Endodermal cell (in vitro differentiated cells): ENCODE data around the genes CCL4, TBC1D3B, TBC1D3G and DHRS11.

- PRO-cap: no peak
These were observed 798 bp upstream of the PEX12 start for GRCh38 chr17:35579135-35579602.

- PRO-cap: no peak
These were observed 14.2 kb upstream of the RASL10B start for GRCh38 chr17:35716909-35717985.

DNA sequence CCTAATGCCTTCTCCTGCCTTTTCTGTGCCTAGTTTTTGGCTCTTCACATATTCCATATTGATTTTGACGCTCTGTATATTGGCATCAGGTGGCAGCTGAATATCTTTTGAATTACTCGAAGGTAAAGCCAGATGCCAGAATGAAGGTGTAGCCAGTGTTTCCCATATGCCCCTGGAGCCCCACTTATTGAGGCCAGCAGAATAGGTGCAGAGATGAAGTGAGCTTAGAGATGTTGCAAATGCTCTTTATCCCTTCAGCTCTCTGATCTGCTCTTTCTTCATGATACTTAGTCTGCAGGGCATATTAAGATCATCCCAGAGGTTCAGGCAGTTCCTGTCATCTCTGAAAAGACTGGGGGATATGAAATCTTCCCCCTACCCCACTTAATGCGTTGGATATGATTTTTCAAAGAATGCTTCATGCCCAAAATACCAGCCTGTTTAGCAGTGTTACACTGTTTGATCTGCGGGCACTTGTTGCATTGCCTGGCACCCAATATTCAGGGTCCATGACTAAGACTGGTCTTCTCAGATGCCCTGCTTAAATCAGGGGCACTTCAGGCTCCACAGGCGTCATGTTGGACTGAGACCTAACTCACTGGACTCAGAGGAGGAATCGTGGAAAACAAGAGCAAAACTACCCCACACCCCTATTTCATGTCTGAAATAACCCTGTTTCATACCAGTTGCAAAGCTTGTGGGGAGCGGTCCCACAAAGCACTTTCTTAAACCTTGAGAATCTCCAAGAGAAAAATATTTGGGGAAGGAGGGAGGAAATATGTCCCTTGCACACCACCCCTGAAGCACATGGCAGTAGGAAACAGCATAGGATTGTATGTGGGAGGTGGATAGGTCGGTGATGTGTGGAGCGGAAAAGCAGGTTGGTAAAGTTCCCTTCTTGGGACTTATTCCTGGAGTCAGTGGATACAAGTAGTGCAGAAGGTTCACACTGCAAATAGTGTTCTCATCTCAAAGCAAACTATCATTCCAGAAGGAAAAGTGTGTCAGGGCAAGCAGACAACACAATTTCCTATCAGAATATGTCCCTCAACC is 6.3 kb upstream of the RASL10B start:
- PRO-cap: no peak

DNA sequence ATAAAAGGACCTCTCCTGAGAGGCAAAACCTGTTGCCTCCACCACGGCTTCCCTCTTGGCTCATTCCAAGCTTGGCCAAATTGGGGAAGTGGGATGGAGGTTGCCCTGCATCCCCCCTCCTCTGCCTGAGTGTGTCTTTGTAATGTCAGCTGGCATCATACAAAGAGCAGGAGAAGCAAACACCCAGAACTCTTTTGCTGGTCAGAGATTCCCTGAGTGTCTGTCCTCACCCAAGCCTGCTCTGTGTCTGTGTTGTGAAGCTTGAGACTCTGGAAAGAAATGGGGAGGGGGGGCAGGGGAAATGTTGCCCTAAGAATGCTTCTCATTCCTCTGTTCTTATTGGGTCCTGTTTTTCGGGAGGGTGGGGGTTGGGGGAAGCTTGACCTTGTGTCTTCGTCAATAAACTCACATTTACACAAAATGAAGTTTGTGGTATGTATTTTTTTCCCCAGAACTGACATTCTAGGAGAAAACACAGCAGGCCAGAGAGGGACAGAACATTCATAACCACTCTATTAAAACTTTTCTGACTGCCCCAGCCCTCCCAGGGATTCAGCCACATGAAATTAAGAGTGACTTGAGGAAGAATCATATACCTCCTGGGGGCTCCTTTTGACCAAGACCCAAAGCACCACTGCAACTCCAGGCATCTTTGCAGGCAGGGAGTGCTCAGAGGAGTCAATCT is 5.3 kb upstream of the RASL10B start:
- PRO-cap: no peak

DNA sequence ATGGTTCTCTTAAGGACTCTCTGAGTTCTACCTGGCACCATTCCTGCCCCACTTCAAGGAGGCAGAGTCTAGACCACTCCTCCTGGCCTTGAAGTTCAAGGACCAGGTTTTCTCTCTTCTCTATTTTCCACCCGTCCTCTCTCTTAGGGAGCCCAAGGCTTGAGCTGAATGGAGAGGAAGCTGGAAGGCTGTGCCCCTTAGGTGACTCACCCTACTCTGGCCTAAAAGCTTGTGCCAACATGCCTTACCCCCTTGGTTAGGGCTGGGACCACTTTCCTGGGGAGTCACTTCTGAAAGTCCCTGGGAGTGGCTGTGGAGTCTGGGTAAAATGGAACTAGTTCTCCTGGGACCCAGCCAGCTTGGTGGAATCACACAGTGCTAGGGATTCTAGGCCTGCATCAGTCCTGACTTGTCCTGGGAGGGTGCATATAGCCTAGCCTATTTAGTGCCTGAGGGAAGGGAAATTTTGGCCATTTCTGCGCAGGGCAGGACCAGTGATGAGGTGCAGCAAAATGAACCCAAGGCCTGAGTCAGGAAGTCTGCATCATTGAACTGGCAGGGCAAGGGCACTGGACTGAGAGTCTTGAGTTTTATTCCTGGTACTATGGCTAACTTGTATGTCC is 10.6 kb downstream of the MMP28 start:
- PRO-cap: no peak

- PRO-cap: no peak
These were observed 8.4 kb downstream of the MMP28 start for GRCh38 chr17:35786798-35787611.

DNA sequence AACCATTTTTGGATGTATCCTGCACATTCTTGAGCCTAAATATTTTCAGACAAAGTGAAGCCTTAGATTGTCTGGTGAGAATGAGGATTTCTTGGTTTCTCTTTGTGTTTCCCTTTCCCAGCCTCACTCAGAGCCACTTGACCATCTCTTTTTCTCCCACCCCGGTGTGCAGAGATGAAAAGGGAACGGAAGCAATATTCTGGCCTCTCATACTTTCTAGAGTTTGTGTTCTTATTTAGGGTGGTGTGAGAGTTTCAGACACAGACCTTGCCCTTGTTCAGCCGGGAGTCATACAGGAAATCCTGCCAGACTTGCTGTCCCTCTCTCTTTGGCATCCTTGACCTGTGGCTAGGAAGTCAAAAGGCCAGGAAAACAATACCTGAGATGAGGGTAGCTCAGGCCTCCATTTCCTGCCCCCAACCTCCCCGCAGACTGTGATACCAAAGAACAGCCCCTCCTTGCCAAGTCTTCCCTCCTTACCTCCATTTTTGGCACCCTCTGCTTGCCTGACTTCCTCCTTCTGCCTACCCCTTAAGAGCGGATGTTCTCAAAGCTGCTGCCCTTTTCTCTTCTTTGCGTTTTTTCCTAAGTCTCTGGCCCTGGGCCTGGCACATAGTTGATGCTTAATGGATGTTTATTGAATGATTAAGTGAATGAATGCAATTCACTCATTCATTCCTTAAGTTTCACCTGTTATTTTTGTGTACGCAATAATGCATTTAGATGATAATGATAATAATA is 4.7 kb downstream of the CCL5 start:
- PRO-cap: no peak

DNA sequence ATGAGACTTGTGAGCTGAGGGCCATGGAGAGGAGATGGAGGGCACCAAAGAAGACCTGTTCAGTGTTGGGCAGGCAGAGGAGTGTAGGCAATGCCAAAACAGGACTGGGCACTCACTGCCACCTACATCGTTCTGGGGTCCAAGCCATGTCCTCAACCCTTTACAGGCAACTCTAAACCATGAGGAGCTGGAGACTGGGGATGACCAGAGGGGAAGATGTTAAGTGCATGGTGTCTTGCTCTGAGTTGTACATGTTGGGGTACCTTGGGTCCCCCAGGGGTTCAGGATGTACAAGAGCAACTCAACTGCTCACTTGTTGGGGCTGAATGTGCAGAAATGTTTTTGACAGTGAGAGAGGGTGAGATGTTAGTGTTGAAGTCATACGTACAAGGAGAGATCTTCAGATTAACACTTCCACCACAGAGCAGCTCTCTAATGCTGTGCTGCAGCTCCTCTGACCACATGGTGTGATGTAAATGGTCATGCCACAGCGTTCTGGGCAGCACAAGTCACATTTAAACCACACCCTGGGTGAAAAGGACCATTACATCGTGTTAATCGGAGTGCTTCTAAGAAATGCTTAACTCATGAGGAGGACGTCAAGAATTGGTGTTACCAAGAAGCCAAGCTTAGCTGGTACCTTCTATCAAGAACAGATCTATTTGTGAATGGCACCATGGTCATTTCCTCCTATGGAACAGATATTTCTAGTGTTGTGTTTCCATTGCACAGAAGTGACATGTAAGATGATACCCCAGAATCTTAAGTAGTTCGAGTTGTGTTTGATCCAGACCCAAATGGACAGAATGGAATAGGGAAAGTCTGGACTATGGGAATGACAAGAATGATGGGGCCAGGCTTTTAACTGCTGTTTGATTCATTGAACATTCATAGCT is 2.5 kb downstream of the CCL18 start:
- PRO-cap: no peak

GRCh38 chr17:36082269-36083051 is 7.5 kb downstream of the CCL3 start:
- PRO-cap: no peak

DNA sequence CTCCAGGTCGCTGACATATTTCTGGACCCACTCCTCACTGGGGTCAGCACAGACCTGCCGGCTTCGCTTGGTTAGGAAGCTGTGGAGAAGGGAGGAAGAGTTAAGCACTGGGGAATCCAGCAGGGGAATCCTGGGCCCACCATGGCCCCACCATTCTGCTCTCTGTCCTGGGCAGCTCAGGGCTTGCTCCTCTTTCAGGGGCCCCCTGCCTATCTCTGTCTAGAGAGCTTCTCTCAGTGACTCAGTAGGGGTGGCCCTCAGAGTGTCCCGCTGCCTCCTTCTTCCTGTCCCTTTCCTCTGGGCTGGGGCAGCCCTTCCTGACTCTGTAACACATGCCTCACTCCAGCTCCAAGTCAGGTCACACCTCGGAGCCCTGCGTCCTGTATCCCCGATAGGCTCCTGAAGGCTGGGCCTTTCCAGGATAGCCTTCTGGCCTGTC is 1.2 kb downstream of the CCL3 start:
- PRO-cap: no peak

DNA sequence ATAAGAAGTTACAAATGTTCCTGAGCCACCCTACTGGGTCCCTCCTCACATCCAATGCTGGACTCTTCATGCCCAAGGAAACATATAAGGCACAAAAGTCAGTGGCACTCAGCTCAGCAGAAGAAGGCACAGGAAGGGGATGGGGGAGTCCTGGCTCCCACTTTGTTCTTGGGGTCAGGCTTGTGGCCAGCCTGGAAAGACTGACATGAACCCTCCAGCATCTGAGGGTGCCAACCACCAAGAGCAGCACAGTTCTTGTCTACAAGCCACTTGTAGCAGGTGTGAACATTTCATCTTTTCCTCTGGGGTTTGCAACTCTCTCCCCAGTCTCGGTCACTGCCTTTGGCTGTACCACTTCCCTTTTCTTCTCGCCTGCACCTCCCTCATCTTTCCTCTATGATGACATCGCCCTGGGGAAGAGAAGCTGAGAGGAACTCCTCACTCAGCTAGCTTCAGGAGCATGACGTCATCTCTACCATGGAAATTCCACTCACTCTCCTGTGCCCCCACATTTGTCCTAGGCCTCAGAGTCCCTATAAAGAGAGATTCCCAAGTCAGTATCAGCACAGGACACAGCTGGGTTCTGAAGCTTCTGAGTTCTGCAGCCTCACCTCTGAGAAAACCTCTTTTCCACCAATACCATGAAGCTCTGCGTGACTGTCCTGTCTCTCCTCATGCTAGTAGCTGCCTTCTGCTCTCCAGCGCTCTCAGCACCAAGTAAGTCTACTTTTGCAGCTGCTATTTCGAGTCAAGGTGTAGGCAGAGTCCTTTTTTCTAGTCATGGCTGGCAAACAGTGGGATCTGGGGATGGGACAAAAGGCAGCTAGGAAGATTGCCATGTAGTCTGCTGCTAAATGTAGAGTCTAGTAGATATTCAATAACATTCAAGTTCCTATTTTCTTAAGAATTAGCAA is at the start of gene CCL4:
Gene CCL4 (plus strand): TSS at position 563 of the 914 bp plus-strand sequence.
- PRO-cap: no peak

DNA sequence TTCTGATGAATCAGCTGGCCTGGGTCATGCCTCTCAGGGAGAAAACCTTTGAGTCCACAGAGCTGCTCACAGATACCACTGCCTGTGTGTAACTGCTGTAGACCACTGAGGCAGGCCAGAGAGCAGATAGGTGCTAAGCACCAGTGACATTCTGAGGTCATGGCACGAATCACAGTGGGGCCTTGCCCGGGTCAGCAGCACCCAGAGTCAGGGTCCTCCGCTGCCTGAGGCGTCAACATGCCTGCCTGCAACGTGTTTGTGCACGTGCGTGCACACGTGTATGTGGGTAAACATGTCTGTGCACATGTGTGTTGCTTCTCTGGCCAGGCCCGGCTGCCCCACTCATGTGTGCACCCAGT is at the start of gene TBC1D3B:
Gene TBC1D3B (minus strand): TSS at position 153 of the 359 bp plus-strand sequence.
- PRO-cap: no peak

DNA sequence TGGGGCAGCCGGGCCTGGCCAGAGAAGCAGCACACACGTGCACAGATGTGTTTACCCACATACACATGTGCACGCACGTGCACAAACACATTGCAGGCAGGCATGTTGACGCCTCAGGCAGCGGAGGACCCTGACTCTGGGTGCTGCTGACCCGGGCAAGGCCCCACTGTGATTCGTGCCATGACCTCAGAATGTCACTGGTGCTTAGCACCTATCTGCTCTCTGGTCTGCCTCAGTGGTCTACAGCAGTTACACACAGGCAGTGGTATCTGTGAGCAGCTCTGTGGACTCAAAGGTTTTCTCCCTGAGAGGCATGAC is at the start of gene TBC1D3G:
Gene TBC1D3G (plus strand): TSS at position 247 of the 318 bp plus-strand sequence.
- PRO-cap: no peak

DNA sequence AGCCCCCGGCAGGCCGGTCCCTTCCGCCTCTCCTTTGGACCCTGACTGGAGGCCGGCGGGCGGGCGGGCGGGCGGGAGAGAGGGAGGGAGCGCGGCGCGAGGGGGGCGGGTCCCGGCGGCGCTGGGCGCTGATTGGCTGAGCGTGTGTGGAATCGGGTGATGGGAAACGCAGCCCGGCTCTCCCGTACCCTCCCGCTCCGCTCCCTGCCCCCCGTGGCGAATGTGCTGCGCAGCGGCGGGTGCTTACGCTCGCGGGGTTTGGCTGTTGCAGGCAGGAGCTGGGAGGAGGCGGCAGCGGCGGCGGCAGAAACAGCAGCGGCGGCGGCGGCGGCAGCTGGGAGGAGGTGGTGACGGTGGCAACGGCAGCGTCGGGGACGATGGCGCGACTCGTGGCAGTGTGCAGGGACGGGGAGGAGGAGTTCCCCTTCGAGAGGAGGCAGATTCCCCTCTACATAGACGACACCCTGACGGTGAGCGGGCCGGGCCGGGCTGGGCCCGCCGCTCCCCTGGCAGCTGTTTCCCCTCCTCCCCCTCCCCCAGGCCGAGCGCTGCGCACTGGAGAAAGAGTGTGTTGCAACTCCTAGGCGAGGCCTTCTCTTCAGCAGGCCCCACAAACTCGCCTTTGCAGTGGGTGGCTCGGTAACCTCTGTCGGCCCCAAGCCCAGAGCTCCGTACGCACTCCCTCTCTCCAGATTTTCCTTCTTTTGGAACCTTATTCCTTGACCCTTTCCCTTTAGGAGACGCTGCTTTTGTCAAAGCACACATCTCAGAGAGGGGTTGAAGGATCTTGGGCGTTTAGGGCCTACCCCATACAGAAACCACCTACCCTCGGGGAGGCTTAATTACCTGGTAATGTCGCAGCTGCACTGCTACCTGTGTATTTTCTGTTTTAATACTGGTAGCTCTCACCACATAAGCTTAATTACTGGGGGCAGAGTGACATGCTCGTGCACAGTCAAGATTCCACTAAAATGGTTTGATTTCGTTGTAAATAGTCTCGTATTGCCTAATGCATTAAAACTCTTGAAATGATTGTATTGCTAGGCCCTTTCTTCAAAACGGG is 960 bp downstream of the GGNBP2 start:
- PRO-cap: bidirectional peak, plus-strand start at position 306 of the sequence, minus-strand start at position 47 of the sequence

DNA sequence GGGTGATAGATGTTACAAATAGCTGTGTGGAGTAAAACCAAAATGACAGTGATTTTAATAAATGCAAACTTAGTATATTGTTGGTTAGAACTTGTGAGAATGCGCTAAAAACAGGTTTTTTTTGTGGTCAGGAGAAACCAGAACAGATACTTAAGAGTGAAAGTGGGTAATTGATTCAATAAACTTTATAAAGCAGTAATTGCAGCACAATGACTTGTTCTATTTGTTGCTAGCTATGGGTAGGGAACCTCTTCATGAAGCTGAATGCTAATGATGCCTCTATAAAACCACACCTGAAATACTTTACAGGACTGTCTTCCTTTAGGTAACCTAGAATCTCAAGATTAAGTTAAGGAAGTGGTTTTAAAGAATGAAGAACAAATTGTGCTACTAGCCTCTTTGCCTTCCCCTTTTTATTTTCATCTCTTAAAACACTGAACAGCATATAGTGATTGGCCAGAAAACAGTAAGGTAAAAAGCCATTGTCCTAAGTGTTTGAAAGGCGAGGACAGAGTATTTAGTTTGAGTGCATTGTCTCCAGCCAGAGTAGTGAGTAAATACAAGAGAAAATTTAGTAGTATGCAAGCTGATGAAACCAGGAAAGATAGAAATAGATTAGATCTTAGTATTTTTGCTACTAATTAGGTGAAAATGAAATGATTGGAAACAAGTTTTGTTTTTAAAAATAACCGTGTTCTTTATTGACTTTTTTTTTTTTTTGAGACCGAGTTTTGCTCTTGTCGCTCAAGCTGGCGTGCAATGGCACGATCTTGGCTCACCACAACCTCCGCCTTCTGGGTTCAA is 6.0 kb downstream of the GGNBP2 start:
- PRO-cap: no peak

- PRO-cap: no peak
These were observed 961 bp upstream of the DHRS11 start for GRCh38 chr17:36590559-36591276.

GRCh38 chr17:36591277-36592356 is at the start of gene DHRS11:
Gene DHRS11 (plus strand): TSS chr17:36591879.
- PRO-cap: bidirectional peak, plus-strand start at chr17:36591879, minus-strand start at chr17:36591730

- PRO-cap: no peak
These were observed 40.5 kb downstream of the MRM1 start for GRCh38 chr17:36641641-36642600.

DNA sequence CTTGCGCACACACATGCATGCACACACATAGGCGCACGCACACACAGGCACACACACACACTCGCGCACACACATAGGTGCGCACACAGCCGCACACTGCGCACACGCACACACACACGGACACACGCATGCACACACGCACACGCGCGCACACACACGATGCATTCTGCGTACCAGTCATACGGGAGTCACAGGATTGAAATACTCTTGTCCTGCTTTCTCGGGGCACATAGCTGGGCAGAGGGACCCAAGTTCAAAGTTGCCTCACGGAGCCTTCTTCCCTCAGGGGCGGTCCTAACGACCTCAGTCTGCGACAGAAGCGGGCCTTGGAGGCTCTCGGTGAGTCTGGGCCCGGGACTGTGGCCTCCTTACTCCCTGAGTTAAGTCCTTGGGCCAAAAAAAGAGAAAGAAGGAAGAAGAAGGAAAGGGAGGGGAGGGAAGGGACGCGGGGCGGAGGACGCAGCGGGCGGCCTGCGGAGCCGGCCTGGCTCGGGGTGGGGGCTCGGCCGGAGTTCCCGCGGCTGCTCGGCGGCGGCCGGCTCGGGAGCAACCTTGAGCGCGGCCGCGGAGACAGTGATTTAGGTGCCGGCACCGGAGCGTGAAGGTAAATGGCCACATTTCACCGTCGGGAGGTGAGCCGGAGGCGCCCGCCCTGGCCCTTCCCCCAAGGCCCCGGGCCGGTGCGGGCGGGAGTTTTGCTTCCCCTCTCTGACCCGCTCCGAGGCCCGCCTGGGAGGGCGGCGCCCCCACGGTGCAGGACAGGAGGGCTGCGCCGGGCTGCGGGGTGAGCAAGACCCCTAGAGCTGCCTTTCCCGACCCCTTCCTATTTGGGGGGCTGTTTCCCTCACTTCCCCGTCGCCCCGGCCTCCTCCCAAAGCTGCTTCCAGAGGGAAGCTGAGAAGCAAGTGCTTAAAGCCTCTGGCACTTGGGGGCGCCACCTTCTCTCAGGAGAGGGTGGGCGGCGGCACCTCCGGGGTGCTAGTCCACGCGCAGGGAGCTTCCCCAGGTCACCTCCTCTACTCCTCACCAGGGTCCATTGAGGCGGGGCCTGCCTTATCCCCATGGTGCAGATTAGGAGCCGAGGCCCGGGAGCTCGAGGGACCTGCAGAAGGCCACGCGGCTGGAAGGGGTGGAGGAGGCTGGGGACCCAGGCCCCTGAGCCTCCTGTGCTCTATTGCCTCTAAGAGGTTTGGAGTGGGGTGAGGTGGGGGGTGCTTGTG is 56.4 kb downstream of the MRM1 start:
- PRO-cap: unidirectional peak, plus-strand start at position 306 of the sequence; bidirectional peak, plus-strand start at position 564 of the sequence, minus-strand start at position 606 of the sequence

DNA sequence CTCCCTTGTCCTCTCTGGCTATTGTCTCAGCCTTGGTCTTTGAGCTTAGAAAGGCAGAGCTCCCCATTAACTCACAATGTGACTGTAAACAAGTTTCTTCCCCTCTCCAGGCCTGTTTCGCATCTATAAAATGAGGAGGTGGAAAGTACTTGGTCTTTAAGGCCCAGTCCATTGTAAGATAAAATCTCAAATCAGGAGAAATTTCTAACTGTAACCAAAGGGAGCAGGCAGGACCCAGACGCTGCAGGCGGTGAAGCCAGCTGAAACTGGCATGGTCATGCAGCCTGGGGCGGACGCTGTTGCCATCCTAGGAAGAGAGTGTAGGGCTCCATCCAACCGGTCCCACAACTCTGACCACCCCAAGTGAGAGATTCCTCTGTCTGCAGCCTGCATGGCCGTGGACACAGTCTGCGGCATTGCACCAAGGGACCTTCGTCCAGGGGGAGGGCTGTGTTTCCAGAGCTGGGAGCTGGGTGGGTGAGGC is 17.4 kb upstream of the LHX1 start:
- PRO-cap: no peak